Smooth muscle cell (in vitro differentiated cells): ENCODE measurements around the genes COL1A1, TOB1, STXBP4 and NOG.

GRCh38 chr17:50192514-50193260 is 8.7 kb downstream of the COL1A1 start:
- RAMPAGE, long total RNA, result no peak

DNA sequence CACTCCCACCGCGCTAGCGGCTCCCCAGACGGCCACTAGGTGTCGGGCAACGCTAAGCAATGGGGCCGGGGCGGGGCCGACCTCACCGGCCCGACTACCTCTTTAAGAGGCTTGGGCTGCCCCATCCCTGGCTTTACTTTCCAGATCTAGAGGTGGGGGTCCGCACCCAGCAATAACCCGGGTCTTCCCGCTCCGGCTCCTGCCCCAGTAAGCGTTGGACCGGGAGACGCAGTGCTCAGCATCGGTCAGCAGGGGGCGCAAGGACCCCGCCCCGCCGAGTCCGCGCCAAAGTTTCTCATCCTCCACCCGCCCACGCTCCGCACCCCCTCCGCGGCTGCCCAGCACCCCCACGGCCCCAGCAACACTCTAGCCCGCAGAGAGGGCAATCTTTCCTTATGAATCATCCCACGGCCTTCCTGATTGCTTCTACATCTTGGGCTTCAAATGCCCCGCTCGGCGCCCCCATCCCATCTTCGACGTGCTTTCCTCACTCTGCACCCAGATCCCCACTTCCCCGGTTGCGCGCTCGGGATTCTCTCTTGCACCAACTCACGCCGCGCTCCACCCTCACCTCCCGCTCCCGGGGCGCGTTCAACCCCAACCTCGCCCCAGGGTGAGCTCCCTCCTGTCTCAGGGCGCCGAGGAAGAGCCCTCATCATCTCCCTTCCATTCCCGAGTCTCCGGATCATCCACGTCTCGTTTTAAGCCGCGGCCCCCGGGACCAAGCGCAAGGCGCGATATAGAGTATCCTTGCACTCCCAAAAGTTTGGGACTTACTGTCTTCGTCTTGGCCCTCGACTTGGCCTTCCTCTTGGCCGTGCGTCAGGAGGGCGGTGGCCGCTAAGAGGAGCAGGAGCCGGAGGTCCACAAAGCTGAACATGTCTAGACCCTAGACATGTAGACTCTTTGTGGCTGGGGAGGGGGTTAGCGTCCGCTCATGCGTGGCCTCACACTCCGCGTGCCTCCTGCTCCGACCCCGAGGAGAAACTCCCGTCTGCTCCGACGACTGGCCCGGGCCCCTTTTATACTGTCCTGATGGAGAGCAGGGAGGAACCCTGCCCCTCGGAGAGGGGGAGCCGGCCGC is at the start of gene COL1A1:
TSS of gene COL1A1 (minus strand) at position 998 of the 1,084 bp plus-strand sequence.
- RAMPAGE, long total RNA, result no peak

GRCh38 chr17:50279999-50280488 is 5.8 kb downstream of the TMEM92 start:
- RAMPAGE, long total RNA, result no peak

GRCh38 chr17:50753555-50754059 is 13.7 kb downstream of the ANKRD40CL start:
- RAMPAGE, long total RNA, result no peak

DNA sequence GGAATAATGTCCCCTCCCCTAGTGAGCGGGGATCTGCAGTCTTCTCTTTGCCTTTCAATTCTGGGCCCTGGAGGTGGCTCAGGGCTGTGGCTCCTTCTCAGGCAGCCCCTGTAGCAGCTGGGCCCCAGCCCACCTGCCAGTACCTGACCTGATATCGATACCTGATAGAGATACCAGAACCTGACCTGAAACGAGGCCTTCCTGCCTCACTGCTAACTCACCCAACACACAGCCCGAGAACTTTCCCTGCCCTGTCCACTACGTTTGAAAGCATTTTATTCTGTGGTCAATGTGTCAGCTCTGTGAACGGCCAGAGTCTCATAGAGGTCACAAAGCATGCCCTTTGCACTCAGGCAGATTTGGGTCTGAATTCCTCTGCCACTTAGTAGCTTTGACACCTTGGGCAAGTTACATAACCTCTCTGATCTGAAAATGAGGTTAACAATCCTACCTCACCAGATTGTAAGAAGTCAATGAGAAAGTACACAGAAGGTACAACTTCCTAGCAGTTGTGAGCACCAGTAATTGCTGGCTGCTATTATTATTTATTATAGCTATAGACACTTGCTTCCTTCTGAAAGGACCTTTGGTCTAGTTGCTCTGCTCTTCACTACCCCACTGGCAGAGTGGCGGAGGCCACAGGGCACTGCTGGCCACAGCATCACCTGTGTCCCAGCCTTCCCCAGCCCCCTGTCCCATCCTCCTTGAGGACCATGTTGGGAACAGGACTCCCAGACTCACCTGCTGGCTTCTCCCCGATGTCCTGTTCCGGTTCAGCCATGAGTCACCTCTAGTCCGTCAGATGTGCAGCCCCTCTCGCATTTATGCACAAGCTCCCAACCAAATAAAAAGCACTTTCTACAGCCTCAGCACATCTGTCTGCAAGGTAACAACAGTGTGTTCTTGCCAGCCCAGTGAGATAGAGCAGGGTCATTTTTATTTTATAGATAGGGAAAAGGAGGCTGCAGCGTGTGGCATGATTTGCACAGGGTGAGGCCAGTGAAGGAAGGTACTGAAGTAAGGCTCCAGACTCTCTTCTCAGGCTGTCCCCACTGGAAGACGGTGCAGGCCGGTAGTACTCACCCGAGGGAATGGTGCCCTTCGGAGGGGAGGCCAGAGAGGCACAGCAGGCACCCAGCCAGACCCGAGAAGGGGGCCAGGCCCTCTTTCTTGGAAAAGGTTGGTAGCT is 791 bp downstream of the ANKRD40CL start:
- RAMPAGE, long total RNA, result no peak

GRCh38 chr17:50802723-50803175 is 32.6 kb upstream of the WFIKKN2 start:
- RAMPAGE, long total RNA, result no peak

- RAMPAGE, long total RNA, result start-site peak on the minus strand at chr17:50866321-50866378, 58 and 88 reads in 2 replicates
These were observed at the start of gene TOB1 for GRCh38 chr17:50865911-50866478. TOB1 (minus strand) TSS chr17:50866354.

GRCh38 chr17:50951966-50952196 is 85.7 kb upstream of the TOB1 start:
- RAMPAGE, long total RNA, result no peak

DNA sequence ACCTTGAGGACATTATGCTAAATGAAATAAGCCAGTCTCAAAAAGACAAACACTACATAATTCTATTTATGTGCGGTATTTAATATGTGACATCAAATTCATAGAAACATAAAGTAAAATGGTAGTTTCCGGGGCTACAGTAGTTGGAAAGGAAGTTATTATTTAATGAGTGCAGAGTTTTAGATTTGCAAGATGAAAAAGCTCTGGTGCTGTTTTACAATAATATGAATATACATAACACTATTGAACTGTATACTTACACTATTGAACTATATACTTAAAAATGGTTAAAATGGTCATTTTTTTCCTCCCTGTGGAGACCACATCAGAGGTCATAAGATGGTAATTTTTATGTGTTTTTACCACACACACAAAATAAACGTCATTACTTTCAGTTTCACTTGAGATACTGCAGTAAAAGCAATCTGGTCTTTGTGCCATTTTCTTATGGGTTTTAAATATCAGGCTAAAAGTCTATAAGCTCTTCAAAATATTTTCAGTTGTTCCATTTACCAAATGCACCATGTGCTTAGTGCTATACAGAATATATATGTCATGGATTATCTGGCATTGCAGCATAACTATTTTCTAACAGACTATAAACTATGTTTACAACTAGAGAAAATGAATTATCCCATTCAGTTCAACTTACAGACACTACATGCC is 90.9 kb downstream of the SPAG9 start:
- RAMPAGE, long total RNA, result no peak

DNA sequence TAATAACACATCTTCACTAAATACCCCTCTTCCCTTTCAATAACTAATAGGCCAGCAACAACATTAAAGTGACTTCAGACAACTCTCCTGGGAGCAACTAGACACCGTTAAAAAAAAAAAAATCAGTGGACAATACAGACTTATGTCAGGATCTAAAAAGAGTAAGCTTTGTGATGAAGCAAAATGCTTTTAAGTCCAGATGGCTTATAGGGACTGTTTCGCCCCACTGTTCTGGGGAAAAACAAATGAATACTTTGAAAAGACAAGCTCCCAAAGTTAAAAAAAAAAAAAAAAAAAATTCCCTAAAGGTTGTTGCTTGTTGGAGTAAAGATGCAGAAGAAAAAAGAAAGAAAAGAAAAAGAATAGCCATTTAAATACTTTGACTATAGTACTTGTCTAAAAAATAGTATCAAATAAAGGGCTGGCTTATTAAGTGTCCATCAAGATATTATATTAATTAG is 28.9 kb downstream of the SPAG9 start:
- RAMPAGE, long total RNA, result no peak

DNA sequence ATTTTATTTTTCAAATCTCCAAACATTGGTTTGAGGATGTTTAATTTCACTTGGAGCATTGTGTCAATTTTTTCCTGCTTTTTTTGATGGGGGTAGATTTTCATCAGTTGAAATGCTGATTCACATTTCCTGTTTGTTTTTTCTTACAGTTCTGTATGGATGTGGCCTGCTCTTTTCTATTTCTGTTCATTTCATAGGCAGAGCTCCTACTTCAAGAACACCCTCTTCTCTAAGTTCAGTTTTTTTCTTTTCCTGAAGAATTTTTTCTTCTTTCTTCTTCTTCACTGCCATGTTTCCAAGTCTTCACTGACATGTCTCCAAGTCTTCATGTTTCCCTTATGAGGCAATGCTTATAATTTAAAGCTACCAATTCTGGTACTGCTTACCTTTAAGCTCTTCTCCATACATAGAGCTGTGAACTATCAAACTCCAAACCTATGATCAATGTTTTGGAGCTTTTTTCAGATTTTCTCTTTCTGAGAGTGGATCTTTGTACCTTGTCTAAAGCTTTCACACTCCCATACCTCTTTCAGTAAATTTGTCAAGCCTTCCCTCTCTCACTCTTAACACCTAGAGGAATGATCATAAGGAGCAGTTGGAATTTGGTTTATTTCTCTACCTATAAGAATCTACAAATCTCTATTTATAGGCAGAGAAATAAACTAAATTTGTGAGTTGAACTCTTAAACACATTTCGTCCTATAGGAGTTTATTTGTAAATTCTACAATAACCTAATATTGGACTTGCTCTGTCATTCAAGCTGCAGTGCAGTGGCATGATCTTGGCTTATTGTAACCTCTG is 8.6 kb downstream of the MBTD1 start:
- RAMPAGE, long total RNA, result no peak

- RAMPAGE, long total RNA, result no peak
These were observed 337.8 kb downstream of the CA10 start for GRCh38 chr17:51820788-51821113.

GRCh38 chr17:54968346-54969434 is at the start of gene STXBP4:
STXBP4 (plus strand) TSS chr17:54968765.
- RAMPAGE, long total RNA, result start-site peak on the minus strand at chr17:54968627-54968656, 482 and 253 reads in 2 replicates; start-site peak on the plus strand at chr17:54968740-54968785, 384 and 137 reads in 2 replicates

GRCh38 chr17:55219384-55219776 is 45.4 kb upstream of the HLF start:
- RAMPAGE, long total RNA, result no peak

GRCh38 chr17:55270377-55270677 is 5.6 kb downstream of the HLF start:
- RAMPAGE, long total RNA, result no peak

DNA sequence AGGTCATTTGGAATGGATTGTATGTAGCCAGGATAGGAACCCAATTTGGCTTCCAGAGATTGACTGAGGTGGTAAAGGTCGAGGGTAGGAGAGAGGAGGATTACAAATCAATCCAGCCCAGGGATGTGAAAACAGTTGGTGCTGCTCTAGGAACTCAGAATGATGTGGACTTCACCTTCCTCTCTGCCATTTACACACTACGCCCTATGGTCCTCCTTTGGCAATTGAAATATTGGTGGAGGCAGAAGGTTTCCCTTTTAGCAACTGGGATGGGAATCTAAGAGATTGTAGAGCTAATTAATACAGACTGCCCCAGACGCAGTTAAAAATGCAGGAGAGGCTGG is 108.5 kb upstream of the MMD start:
- RAMPAGE, long total RNA, result no peak

DNA sequence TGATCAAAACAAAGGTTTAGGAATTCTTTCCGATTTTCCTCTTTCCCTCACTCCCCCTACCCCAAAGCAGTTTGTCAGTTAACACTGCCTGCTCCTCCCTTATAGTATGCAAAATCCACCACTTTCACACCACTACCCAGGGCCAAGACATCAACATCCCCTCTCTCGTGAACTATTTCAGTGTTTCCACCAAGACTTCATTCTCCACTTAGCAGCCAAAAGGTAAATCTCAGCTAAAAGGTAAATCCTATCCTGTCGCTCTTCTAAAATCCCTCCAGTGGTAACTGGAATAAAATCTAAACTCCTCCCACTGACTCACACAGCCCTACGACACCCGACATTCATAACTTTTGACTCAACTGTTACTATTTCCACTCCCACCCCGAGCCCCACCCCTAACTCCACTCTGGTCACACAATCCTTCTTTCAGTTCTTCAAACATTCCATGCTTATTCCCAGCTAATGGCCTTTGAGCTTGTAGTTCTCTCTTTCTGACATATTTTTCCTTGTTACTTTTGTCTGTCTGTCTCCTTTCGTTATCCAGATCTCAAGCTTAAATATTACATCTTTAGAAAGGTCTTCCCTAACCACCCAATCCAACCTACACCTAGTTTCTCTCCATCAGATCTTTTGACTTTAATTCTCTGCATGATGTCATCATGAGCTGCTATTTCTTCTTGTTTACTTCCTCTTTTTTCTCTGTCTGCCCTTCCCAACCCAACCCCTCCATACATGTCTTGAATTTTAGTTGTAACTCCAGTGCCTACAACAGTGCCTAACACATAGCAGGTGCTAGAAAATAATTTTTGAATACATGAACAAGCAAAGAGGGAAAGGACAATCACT is 146.5 kb downstream of the TMEM100 start:
- RAMPAGE, long total RNA, result no peak

- RAMPAGE, long total RNA, result no peak
These were observed 135.0 kb downstream of the TMEM100 start for GRCh38 chr17:55587442-55588246.

DNA sequence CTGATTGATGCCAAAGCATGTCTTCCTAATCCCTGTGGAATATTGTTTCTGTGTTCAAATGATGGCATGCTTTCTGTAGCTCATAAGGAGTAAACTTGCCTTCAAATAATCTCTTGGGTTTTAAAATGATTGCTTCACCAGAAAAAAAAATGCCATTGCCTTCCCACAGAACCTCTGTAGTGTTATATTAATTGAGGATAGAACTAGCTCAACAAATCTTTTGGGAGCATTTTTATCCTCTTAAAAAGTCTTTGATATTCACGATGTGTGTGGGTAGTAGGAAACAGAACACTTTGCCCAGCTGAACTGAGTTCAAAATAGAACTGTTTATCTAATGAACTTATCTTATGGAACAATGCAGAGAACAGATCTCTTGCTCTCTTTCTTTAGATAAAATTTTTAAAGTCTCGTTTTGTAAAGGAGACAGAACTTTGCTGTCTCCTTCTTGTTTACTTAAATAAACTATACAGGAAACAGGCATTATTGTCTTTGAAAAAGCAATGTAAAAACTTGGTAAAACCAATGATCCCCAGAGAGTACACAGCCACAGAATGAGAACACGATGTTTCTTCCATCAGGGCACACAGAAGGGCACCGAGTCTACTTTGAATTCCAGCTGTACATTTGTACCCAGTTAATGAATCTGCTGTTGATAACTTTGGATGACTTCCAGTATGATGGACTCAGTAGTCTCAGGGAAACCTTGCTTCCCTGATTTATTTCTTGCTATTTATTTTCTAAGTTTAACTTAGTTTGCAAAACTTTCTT is 8.0 kb upstream of the TMEM100 start:
- RAMPAGE, long total RNA, result no peak

GRCh38 chr17:56593101-56593977 is at the start of gene NOG:
NOG (plus strand) TSS chr17:56593699.
- RAMPAGE, long total RNA, result no peak